Melanocyte of skin (primary cell): ENCODE data around the genes FAM50A and F8.

DNA sequence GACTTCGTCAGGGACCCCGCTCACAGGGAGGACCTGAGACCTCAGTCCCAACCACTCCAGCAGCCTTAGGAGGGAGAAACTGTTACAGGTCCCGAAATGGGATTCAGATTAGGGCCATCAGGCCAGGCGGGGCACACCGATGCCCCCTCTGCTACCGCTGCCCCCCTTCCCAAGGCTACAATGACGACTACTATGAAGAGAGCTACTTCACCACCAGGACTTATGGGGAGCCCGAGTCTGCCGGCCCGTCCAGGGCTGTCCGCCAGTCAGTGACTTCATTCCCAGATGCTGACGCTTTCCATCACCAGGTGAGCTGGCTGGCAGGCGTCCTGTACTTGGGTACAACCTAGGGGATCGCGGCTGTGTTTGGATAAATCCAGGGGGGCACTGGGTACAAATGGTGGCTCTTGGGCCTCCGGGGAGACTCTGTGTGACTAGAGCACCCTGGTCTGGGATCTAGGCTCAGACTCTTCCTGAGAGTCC, 1.0 kb downstream of the EMD start:
- CAGE, long polyA plus RNA, 2 experiments, result no peak in any of the 2 experiments

- CAGE, long polyA plus RNA, 2 experiments, result no peak in any of the 2 experiments
Observed at GRCh38 chrX:154381124-154381994, 2.3 kb downstream of the EMD start.

GRCh38 chrX:154390007-154390478, 8.1 kb upstream of the RPL10 start:
- CAGE, long polyA plus RNA, 2 experiments, result no peak in any of the 2 experiments

DNA sequence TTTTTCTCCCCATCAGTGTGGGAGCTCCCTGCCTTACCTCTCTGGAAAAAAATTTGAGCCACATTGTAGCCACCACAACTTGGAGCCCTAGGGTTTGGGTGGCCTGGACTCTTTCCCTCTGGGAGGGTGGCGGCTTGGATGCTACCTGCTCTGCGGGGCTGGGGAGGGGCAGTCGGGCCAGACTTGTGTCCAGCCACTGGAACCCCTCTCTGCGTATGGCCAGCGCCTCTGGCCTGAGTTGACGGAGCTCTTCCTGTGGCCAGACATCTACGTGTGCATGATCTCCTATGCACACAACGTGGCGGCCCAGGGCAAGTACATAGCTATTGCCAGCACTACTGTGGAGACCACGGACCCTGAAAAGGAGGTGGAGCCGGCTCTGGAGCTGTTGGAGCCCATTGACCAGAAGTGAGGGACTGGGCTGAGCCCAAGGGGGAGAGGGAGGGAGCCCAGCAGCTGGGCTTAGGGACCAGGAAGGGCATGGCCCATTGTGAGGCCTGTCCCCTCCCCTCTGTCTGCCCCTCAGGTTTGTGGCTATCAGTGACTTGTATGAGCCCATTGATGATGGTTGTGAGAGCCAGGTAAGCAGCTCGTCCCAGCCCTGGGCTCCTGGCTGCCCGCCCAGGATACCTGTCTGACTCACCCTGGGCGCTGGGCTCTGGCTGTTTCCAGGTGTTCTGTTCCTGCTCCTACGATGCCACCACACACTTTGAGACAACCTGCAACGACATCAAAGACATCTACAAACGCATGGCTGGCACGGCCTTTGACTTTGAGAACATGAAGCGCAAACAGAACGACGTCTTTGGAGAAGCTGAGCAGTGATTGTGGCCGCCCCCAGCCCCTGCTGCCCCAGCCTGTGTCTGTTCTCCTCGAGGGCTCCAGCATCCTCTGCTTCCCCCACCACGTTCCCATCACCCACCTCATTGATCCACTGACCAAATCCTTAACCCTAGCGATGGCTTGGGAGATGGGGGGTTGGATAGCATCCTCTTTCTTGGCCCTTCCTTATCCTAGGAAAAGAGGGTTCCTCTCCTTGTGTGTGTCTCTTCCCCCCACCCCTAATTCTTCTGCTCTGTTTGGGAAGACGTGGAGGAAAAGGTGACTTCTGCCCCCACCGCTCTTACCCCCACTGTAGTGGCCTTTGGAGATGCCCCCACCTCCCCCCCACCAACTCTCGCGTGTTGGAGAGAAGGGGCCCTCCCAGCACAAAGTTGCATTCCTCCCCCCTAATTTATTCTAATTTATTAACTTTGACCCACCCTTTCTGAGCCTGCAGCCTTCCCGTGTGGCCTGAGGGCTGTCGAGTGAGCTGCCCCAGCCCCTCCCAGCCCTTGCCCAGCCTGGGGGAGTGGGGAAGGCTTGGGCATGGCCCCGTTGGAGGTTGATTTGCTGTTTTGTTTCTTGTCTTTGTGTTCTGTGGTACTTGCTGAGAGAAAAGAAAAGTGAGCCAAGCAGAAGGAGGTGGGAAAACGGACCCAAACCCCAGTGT, 1.5 kb upstream of the FAM50A start:
- CAGE, long polyA plus RNA, 2 experiments, result no peak in any of the 2 experiments

DNA sequence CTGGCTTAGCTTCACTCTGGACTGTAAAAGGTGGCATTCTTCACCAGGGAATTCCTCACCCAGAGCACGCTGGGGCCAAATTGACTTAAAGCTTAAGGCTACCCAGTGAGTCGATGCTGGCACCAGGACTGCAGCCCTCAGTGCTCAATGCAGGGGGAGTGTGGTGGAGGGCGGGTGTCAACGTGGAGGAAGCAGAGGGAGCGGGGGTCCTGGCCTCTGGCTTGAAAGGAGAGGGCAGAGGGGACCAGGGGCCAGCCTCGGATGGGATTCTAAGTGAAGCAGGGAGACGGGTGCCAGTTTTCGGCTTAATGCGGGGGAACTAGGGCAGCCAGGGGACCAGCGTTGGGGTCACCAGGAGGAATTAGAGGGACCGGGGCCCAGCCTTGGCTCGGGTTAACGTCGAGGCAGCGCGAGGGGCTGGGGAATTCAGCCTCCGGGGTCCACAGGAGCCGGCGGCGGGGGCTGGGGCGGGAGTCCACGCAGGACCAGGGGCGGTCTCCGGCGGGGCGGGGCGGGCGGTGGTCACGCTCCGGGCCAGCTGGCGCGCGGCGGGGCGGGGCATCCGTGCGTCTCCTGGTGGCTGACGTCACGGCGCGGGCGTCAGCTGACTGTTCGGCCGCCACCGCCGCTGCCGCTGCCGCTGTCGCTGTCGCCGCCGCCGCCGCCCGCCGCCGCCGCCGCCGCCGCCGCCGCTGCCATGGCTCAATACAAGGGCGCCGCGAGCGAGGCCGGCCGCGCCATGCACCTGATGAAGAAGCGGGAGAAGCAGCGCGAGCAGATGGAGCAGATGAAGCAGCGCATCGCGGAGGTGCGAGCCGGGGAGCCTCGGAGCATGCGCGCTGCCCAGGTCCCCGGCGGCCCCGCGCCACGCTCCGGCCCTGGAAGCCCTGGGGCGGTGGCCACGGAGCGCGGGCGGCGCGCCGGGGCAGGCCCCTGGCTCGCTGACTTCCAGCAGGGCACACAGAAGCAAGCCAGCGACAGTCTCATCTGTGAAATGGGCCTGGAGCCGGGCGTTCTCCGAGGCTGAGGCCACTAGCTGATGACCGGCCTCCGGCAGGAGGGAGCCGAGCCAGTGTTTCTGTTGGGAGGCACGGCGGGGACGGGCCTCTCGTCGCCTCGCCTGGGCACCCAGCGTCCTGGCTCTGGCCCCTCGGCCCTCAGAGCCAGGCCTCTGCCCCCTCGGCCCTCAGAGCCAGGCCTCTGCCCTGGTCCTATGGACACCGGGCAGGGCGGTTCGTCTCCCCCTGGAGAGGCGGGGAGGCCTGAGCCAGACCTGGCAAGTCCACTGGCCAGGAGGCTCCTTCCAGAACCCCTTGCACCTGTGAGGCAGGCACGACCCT, at the start of gene FAM50A:
FAM50A (plus strand) TSS at position 603 of the 1,340 bp plus-strand sequence.
- CAGE, long polyA plus RNA, 2 experiments, result no peak in any of the 2 experiments

DNA sequence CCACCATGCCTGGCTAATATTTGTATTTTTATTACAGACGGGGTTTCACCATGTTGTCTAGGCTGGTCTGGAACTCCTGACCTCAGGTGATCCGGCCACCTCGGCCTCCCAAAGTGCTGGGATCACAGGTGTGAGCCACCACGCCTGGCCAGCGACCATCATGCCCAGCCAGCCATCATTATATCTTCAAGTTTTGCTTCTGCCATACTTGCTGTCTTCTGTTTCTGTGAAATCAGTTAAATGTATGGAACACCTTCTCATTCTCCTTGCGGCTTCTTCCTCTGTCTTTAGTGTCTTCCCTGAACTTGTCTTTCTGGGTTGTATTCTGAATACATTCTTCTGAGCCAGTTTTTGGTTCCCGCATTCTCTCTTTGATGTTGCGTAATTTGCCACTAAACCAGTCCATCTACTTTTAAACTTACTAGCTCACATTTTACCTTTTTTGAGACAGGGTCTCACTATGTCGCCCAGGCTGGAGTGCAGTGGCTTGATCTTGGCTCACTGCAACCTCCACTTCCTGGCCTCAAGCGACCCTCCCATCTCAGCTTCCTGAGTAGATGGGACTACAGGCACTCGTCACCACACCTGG, 9.5 kb upstream of the FAM3A start:
- CAGE, long polyA plus RNA, 2 experiments, result no peak in any of the 2 experiments

GRCh38 chrX:154749863-154750908, 691 bp downstream of the GAB3 start:
- CAGE, long polyA plus RNA, 2 experiments, result no peak in any of the 2 experiments

- CAGE, long polyA plus RNA, 2 experiments, result no peak in any of the 2 experiments
Observed at GRCh38 chrX:154751703-154752309, 929 bp upstream of the GAB3 start.

GRCh38 chrX:154800705-154801295, 4.5 kb downstream of the MPP1 start:
- CAGE, long polyA plus RNA, 2 experiments, result no peak in any of the 2 experiments

- CAGE, long polyA plus RNA, 2 experiments, result no peak in any of the 2 experiments
Observed at GRCh38 chrX:154918008-154918313, 31.8 kb downstream of the F8A1 start.

GRCh38 chrX:154930276-154930572, 44.1 kb downstream of the F8A1 start:
- CAGE, long polyA plus RNA, 2 experiments, result no peak in any of the 2 experiments

DNA sequence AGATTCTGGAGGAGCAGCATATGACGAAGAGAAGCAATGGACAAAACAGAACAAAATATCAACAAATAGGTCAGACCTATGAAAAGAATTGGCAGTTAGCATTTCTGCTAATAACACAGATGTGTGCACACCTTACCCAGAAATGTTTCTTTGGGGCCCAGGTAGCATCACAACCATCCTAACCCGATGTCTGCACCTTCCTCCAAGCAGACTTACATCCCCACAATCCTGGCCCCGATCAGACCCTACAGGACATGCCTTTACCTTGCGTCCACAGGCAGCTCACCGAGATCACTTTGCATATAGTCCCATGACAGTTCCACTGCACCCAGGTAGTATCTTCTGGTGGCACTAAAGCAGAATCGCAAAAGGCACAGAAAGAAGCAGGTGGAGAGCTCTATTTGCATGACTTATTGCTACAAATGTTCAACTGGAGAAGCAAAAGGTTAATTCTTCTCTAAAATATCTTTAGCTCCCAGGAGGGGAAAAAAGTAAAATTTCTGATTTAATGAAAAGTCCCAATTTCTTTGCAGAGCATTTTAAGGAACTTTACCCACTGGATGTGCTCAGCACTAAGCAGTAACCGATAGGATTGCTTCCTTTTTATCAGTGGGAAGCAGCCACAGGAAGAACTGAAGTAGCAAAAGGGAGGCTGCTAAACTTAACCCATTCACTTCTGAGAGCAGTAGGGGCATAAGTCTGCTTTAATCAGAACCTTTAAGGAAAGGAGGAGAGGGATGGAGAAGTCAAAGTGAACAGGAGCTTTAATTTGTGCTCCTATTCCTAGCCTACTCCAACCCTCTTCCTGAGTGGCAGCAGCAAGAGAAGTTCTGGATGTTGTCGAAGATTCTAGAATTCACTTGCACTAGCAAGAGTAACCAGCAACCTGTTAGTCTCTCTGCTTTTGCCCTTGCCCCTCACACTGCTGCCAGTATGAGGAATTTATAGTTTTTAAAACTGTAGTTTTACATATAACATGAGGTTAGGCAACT, at the start of gene F8:
F8 (minus strand) TSS at position 578 of the 992 bp plus-strand sequence.
- CAGE, long polyA plus RNA, 2 experiments, result no peak in any of the 2 experiments

DNA sequence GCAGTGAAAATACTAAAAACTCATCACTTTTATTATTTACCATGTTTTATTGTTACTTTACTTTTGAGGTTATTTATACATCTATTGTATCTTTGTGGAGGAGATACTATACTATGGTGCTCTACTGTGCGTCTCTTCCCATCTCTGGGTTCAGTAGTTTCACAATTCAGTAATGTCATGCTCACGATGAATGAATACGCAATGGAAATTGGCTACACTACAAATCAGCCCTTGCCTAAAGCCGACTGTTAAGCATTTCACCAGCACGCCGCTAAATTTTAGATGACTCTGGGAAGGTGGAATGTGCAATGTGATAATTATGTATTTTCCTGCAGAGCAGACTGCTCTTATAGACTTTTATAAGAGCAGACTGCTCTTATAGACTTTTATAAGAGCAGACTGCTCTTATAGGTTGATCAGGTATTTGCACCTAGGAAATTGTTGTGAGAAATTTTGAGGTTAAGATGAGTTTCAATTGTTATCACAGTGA, 1.1 kb downstream of the FUNDC2 start:
- CAGE, long polyA plus RNA, 2 experiments, result no peak in any of the 2 experiments

DNA sequence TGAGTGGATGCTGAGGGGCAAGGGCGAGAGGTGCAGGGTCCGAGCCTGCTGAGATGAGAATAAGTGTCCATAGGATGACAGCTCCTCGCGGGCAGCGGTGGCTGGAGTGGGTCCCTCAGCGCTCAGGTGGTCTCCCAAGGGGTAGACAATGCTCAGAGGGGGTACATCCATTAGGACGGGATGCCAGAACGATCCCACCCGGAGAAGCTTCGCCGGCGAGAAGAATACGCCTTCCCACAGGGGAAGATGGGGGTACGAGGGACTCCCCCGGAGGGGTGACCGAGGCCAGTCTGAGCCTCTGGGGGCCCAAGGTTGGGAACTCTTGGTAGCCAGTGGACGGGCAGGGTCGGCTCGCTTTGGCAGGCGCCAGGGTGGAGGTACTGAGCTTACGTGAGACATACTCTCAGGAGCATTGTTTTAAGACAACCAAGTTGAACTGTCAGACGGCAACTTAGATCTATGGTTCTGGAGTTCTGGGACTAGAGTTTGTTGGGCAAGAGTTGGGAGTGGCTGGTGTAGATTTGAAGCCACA, 15.8 kb downstream of the BRCC3 start:
- CAGE, long polyA plus RNA, 2 experiments, result no peak in any of the 2 experiments

DNA sequence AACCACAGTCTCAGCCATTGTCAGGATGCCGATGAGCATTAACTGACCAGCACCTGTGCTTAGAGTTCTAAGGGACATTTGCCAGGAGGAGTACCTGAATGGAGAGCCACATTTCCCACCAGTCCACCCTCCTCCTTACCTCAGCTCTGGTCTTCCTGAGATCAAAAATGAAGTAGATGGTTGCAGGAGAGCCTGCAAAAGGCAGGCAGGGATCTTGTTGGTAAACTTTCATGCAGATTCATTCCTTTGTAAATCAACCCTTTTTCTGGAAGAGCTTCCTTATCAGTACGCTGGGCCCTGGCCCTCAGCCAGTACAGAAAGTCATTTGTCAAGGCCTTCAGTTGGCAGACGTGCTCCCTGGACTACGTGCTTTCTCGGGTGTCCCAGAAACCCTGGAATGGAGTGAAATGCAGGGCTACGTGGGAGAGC, 68.7 kb upstream of the VBP1 start:
- CAGE, long polyA plus RNA, 2 experiments, result no peak in any of the 2 experiments